Brain (tissue), 1 donor: ENCODE measurements around the gene BTNL9.

DNA sequence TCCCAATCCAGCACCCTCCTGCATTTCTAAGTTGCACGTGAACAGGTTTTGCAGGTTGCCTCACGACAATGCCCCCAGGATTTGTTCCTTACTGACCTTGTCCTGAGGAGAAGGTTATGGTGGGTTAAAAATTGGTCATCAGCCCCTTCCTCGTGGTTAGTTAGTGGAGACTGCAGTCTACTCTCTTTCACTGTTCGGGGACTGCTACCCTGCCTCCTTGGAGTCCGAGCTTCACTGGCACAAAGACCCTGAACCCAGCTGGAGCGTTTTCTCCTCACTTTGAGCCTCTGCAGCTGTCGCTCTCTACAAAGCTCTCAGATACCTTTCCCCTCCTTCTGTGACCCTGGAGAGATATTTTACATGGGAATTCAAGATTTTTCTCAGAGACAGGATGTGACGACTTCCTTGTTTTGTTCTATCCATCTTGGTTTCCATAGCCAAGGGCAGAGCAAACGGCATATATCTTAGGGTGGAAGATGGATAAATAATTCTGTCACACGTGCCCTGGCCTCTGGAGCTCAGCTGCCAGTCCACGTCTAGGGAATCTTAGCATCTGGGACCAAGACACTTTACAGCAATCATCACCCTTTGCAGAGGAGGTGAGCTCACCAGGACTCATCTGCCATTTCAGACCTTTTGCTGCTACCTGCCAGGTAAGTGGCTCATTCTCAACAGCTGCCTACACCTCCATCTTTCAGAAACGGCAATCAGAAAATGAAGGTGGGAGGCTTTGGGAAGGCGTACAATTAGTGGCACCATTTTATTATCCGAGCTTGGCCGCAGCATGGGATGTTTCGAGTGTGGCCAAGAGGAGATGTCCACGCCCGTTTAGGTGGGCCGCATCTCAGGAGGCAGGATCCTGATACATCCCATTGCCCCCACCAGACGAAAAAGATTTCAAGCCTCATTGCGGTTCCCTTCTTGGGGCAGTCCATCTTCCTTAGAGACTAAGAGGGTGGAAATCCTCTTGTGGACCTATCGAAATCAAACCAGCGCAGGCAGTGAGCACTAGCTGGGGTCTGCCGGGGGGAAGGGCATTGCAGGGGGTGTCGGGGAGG, at the start of gene BTNL9:
BTNL9 (plus strand) TSS at position 487 of the 1,058 bp plus-strand sequence.
- RRBS, result no CpG with 5 or more reads among the region's 25 CpGs

- RRBS, result no CpG with 5 or more reads among the region's 7 CpGs
Measured at GRCh38 chr5:181054933-181055427, 14.9 kb downstream of the BTNL9 start.

GRCh38 chr5:181160296-181160808, 13.0 kb downstream of the OR2V2 start:
- RRBS, result no CpG with 5 or more reads among the region's 21 CpGs

DNA sequence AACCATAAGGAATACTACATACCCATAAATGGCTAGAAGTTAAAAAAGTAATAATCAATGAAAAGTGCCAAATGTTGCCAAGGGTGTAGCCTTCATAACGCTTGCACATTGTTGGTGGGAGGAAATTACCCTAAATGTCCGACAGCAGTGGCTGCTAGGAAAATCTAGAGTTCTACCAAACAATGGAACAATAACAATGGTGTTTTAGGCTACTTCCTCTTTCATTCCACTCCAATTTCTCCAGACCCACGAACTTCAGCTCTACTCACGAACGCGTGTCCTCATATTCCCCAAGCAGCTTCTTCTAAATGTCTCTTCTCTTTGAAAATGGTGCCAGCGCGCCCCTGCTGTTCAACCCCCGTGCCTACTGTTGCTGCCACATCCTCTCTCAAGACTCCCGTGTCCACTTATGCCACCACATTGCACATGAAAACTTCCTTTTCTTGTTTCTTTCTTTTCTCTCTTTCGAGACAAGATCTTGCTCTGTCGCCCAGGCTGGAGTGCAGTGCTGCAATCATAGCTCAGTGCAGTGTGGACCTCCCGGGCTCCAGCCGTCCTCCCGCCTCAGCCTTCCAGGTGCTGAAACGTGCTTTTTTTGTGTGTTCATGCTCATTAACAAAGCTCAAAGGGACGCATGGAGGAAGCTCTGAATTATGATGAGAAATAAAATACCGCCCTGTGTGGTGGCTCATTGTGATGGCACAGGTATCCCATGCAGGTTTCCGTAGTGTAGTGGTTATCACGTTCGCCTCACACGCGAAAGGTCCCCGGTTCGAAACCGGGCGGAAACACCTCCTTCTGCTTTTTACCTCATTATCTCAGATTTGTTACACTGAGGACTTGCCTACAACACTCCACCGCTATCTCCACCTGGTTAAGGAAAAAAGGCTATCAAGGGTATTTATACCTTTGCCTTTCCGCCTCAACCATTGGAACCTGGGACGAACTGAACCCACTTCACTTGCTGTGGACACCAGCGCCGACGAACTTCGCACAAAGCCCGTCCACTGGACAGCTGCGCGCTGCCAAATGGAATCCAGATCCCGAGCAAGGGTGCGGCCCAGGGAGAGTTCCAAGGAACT, 25.9 kb downstream of the OR2V2 start:
- RRBS, result no CpG with 5 or more reads among the region's 39 CpGs

DNA sequence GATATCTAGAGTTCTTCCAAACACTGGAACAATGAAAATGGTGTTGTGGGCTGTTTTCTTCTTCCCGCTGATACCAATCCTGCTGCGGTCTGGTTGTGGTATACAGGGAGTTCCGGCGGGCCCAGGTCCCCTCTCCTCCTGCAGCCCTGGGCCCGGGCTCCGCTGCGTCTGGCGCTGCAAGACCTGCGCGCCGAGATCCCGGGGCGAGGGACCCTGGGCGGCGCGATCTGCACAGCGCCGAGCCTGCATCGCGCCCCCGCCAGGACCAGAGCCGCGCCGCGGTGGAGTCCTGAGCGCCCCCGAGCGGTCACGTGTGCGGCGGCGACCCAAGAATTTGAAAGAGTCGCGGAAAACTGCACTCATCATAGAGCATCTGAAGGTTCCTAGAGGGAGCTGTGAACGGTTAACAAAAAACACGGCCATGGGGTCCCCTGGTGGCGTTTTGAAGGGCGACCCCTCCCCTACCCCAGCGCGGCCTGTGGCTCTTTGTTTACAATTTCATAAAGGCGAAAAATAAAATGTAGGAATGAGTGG, 21.0 kb downstream of the TRIM7 start:
- RRBS, result 2% methylated on average over 10 of the region's 41 CpGs

DNA sequence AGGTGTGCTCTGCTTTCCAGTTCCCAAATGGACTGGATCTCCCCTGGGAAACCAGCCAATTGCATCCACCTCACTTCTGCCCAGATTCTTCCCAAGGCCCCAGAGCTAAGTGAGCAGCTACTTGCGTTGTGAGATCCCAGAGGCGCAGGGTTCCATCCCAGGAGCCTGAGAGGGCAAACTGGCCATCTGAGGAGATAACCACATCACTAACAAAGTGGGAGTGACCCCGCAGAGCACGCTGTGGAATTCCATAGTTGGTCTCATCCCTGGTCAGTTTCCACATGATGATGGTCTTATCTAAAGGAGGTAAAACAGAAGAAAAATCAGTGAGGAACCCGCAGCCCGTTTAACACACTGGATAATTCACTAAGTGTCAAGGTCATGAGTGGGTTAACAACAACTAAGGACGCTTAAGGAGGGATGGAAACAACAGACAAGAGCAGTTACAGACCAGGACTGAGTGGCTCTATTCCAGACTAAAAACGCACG, 1.6 kb downstream of the RACK1 start:
- RRBS, result no CpG with 5 or more reads among the region's 9 CpGs

- RRBS, result no CpG with 5 or more reads among the region's 9 CpGs
Measured at GRCh38 chr5:181247898-181248463, 4.3 kb upstream of the RACK1 start.

GRCh38 chr5:181265053-181265517, 4.1 kb upstream of the TRIM52 start:
- RRBS, result 61% methylated on average over 5 of the region's 14 CpGs